Epithelial cell of prostate (primary cell): ENCODE measurements around a stretch of chr15.

DNA sequence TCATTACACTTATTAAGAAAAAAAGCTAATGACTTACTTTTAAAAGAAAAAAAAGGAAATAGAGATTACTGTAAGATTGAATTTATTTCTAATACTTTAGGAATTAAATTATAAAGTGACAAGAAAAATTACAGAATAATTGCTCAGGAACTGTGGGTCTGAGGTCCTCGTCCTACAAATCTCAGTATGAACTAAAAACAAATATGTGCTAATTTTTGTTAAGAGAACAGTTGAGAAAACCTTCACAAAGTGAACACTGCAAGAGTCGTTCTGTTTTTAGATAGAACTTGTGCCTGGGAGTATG, 860.1 kb upstream of the NR2F2 start:
- RRBS, result no CpG with 5 or more reads among the region's 2 CpGs

GRCh38 chr15:95479457-95479742, 851.1 kb upstream of the NR2F2 start:
- RRBS, result no CpG with 5 or more reads among the region's 4 CpGs

DNA sequence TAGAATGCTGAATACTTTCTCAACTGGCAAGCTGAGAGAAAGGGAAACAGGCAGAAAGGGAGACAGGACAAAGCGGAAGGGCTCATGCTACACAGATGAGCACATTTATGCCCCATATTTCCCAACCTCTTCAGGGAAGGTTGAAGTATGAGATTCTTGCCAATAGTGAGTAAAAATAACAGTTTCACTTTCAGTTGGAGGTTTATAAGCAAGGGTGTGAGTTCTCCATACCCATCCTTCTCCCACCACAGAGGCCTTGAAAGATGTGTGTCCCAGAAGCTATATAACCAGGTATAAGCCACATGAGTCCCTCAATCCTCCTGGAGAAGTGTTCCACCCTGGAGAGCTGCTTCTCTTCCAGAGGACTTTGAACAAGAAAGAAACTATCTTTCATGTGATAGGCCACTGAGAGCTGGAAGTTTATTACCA, 709.5 kb upstream of the NR2F2 start:
- RRBS, result no CpG with 5 or more reads among the region's 1 CpG

GRCh38 chr15:95839810-95840596, 490.5 kb upstream of the NR2F2 start:
- RRBS, result no CpG with 5 or more reads among the region's 9 CpGs

DNA sequence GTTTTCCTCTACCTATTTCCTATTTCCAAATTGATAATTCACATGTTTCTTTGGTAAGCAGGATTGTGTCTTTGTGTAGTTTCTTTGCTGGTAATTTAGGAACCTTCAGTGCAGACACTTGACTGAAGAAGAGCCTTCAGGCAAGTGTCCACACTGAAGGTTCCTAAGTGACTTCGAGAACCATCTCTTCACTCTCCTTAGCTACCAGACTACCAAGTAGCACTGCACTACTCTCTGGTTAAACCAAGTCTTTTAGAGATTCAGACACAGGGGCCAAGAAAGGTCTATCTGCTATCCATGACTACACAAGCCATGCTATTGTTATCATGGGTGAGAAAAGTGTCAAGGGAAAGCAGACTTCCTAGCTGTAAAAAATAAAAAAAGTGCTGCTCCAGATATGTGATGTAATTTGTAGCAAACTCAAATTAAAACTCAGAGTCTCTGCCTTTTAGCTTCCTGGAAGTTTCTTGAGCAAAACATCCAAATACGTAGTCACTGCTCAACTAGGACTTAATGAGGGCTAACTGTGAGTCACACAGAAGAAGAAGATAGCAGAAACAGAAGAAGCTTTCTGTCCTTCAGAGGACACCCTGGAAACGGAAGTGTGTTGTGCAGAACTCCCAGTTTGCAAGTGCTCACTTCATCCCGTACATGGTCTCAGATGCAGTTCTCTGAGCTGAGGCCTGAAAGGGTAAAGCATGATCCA, 393.5 kb upstream of the NR2F2 start:
- RRBS, result no CpG with 5 or more reads among the region's 4 CpGs

GRCh38 chr15:96177770-96178111, 152.8 kb upstream of the NR2F2 start:
- RRBS, result no CpG with 5 or more reads among the region's 1 CpG

GRCh38 chr15:96213803-96214328, 116.6 kb upstream of the NR2F2 start:
- RRBS, result no CpG with 5 or more reads among the region's 4 CpGs

DNA sequence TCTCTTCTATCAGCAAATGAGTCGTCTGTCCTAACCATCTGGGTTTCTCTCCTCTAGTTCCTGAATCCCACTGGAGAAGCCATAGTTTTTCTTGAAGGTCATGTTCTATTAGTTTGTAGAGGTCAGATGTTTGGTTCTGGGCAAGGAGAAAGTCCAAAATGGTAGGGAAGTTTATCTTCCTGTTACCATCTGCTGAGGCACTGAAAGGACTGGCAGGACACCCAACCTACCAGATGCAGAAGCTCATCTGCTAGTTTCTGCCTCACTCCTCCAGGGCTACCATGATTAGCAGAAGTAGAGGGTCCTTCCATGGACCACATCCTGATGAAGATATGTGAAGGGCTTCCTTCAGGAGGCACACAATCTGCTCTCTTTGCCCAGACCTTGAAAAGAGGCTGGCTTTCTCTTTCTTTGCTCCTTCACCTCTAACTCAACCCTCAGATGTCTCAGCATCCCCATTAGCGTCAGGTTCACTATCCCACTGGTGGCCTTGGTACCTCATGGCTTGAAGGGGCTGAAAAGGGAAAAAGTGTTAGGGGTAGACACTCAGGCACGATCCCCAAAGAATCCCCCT, 85.7 kb upstream of the NR2F2 start:
- RRBS, result no CpG with 5 or more reads among the region's 3 CpGs

GRCh38 chr15:96273535-96274192, 56.8 kb upstream of the NR2F2 start:
- RRBS, result no CpG with 5 or more reads among the region's 16 CpGs

DNA sequence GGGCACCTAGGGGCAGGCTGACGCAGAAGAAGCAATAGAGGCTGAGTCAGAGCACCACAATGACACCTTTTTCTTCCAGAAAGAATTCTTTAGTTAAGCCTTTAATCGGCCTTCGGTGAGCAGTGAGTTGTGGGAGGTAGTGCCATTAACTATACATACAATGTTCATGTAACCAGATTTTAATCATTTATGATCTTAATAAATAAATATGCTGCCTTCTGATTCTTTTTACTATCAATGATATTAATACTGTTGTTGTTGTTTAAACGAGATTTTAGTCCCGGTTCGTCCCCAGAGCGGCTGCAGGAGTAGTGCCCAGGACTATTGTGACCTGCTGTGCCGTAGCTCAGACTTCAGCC, 22.6 kb downstream of the NR2F2 start:
- RRBS, result no CpG with 5 or more reads among the region's 8 CpGs

GRCh38 chr15:96354985-96355517, 24.6 kb downstream of the NR2F2 start:
- RRBS, result no CpG with 5 or more reads among the region's 6 CpGs

DNA sequence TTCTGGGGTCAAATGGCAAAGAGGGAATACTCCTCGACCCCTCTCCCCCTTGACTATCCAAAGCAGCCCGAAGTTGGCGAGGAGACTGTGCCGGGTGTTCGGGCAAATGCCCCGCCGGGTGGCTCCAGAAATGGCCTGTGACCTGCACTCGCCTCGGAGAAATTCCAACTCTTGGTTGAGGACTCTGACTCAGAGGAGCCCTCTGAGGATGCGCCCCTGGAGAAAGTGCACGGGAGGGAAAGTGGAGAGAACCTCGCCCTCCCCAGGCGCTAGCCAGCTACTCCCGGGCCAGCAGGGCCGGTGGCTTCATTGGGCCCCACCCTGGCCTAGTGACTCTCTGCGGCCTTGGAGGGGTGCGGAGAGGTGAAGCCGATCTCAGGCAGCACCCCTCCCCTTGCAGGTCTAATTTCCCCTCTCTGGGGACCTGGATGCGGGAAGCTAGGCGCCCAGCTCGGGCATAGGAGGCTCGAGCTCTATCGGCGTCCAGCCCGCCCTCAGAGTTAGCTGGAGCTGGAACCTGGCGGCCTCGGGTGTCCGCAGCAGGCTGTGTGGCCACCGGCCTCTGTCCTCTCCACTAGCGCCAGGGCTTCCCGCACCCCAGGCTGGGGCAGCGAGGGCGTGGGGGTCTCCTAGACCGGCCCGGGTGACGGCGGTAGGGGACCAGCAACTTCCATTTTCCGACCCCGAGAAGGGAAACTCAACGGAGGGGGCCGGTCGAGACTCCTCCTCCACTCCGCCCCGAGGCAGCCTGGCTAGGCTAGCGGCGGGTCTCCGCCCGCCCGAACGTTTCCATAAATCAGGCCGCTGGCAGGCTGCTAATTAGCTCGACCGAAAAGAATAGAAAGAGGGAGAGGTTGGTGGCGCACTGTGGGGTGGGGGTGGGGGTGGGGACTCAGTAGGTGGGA, 29.4 kb downstream of the NR2F2 start:
- RRBS, result 32% methylated on average over 10 of the region's 54 CpGs

DNA sequence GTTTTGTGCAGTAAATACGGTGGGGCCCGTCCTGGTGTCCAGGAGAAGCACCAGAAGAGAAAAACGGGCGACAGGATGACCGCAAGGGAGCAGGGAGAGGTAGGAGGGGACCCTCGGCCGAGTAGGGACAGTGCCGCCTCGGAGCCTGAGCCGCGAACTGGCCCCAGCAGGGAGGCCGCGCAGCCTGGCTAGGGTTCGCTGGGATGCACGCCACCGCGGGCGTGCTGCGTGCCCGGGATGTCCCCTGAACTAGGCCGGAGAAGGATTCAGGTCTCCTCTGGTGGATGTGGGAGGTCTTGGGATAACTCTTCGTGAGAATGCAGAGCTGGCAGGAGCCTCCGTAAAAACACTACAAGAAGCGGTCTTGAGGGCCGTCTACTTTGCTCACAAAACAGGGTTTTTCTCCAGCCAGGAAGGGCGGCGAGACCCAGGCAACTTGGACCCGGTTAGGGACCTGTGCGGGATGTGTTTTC, 35.3 kb downstream of the NR2F2 start:
- RRBS, result 50% methylated on average over 2 of the region's 29 CpGs

DNA sequence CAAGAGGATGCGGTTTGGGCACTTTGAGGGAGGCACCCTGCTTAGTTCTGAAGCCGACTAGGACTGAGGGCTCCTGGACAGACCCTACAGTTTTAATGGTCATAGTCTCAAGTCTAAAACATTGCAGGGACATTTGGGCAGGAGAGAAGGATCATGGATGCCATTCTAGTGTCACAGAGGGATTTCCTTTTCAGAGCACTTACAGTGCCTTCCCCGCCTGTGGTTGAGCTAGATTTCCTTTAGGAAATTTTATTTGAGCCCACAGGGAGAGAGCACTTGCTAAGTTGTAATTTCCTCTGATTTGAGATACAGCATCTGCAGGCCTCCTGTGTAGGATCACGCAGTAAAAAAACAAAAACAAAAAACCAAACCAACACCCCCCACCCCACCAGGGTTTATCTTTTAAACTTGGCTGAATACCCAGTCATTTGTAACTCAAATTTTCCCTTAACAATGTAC, 566.5 kb downstream of the NR2F2 start:
- RRBS, result no CpG with 5 or more reads among the region's 4 CpGs

- RRBS, result no CpG with 5 or more reads among the region's 10 CpGs
These were observed 438.7 kb upstream of the ARRDC4 start for GRCh38 chr15:97521785-97522278.

DNA sequence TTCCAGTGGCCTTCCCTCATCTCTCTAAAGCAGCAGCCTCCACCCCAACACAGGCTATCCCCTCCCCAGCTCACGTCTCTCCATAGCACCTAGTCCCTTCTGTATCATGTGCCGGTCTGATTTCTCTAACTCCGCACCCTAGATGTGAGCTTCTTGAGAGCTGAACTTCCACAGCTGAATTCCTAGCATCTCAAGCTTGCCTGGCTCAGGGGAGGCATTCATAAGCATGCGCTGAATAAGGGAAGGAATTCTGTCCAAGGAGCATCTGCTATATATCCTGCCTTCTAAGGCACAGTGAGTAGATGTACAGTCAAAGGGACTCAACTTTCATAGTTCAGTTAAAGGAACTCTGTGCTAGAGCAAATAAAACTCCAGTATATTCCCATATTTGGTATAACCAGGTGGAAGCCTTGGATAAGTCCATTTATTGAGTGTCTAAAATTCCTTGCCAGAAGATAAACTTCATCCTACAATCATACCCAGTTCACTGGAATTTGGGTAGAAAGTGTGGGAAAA, 57.2 kb downstream of the ARRDC4 start:
- RRBS, result no CpG with 5 or more reads among the region's 4 CpGs

DNA sequence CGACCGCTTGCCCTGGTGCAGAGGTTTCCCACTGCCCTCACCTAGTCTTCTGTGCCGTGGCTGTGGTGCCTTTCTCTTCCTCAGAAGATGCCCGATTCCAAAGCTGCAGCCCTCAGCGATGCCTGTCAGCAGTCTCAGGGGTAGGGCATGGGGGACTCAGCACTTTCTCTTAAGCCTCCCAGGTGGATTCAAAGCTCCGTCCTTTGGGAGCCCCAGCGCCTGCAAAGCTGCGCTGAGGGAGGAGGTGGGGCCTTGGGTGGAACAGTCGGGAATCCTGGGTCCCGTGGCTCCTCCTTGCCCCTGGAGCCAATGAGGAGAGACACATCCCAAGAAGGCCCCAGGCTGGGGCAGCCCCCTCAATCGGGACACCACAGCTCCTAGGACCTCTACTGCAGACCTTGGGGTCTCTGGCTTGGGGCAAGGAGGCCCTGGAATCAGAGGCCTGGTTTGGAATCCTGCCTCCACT, 227.5 kb upstream of the IGF1R start:
- RRBS, result no CpG with 5 or more reads among the region's 11 CpGs

- RRBS, result no CpG with 5 or more reads among the region's 5 CpGs
These were observed 101.3 kb upstream of the IGF1R start for GRCh38 chr15:98546952-98547494.

DNA sequence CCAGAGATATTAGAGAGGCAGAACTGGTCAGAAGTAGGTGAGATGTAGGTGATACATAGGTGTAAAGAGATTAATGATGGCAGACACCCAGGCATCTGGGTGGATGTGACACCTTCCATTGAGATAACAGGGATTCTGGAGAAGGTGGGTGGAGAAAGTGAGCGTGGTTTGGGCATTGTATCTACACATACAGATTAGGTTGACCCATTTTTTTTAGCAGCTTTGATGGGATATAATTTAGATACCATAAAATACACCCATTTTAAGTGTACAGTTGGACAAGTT, 93.4 kb upstream of the IGF1R start:
- RRBS, result no CpG with 5 or more reads among the region's 1 CpG

- RRBS, result no CpG with 5 or more reads among the region's 10 CpGs
These were observed 34.9 kb downstream of the IGF1R start for GRCh38 chr15:98683065-98683867.